Mononuclear cell (primary cell): ENCODE measurements around a stretch of chr15.

GRCh38 chr15:62067491-62068078, 808 bp downstream of the C2CD4A start:
- RRBS = 3% methylated on average over 25 of the region's 66 CpGs

GRCh38 chr15:62172705-62173730, 7.9 kb upstream of the C2CD4B start:
- RRBS = no CpG with 5 or more reads among the region's 11 CpGs

DNA sequence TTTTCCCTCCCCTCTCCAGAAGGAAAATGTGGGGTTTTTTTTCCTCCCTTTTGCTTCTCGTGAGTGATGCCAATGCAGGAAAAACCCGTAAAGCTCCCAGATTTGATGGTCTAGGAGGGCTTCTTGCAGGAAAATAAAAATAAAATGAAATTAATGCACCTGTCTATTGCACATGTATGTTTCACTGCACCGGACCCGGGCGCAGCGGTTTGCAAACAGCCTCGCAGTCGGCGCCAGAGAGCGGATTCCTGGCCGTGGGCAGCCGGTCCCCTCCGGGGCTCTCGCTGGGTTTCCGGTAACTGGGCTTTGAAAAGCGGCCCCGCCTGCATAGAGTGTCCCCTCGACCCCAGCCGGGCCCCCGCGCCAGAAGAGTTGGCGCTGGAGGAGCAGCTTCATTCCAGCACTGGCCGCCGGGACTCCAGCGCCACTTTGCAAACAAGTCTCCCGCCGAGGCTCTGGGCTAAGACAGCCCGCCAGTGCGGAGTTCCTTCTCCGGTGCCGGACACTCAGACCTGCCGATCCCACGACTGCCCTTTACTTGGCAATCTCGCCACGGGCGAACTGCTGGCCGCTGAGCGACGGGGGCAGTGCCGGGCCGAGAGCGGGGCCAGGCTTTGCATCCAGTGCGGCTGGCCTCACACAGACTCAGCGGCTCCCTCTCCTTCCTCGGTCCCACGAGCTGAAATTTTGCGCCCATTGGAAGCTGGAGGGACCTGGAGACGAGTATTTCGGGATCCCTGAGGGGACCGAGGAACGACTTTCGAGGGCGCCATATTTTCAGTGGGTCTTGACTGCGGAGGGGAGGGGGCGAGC, 613 bp downstream of the TLN2 start:
- RRBS = 2% methylated on average over 29 of the region's 55 CpGs

DNA sequence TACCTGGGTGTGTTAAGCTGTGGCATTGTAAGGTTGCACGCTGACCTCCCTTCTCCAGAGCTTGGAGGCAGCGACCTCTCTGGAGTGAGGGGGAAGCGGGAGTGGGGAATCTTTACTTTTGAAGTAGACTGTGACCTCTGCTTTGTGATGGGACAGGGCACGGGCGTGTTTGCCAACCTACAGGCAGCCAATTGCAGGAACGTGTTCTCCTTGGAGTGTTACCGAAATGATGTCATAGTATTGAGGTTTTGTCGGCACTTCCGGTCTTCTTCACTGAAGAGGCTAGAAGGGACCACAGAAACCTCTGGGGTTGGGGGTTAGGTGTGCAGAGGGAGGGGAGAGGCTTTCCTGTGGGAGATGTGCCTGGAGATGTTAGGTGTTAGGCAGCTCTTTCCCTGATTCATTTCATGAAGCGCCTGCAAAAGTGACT, 2.1 kb downstream of the TLN2 start:
- RRBS = no CpG with 5 or more reads among the region's 10 CpGs

DNA sequence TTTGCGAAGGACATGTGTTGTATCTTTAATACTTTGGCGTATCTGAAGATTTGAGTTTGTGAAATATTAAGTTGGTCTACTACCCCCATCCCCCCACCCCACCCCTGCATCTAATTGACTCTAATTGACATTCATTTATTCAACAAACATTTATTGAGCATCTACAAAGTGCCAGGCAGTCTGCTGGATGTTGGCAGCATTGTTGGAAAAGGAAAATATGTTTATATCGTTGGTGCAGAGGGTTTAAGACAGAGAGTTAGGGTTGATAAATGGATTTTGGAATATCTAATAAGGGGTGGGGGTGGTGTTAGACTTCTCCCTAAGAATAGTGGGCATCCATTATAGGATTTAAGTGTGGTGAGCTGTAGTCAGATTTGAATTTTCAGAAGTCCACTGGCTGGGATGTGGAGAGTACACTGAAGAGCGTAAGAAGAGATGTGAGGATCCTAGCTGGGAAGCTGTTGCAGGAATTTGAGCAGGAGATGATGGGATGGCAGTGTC, 217.7 kb downstream of the TLN2 start:
- RRBS = no CpG with 5 or more reads among the region's 4 CpGs

DNA sequence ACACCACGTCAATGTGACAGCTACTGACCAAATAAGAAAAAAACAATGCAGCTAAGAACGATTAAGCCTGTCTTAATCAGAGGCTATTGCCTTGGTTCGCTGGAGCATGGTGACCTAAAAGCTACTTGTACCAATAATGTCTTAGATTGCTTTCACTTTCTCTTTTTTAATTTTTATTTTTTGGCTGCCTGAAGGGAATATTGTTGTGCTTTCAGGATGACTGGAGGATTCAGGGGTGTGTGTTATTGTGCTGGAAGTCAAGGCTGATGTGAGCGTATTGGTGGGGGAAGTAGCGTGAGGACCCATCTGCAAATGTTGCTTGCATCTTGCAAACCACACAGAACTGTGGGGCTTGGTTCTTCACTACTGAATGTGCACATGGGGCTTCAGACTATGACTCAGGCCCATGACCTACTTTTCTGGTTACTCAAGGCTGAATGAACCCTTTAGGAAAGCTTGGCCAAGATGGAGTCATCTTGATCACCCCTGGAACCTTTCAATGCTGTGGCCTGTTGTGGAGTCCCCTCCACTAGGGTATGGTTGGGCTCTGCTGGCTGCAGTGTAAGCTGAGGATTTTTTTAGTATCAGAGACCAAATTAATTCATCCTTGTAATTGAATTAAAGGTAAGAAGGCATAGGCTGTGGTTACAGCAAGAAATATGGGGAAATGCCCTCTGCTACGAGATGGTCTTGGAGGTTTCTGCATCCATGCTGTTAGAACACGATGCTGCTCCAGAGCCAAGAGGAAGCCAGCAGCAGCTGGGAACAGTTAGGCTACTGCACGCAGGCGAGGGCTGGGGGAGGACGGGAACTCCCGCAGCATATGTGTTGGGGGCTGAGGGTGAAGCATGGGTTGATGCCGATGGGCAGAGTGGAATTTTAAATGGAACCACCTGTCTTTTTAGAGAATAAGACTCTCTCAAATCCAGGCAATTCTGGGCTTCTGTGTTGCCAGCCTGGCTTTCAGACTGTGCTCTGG, 234.8 kb downstream of the TLN2 start:
- RRBS = no CpG with 5 or more reads among the region's 12 CpGs

DNA sequence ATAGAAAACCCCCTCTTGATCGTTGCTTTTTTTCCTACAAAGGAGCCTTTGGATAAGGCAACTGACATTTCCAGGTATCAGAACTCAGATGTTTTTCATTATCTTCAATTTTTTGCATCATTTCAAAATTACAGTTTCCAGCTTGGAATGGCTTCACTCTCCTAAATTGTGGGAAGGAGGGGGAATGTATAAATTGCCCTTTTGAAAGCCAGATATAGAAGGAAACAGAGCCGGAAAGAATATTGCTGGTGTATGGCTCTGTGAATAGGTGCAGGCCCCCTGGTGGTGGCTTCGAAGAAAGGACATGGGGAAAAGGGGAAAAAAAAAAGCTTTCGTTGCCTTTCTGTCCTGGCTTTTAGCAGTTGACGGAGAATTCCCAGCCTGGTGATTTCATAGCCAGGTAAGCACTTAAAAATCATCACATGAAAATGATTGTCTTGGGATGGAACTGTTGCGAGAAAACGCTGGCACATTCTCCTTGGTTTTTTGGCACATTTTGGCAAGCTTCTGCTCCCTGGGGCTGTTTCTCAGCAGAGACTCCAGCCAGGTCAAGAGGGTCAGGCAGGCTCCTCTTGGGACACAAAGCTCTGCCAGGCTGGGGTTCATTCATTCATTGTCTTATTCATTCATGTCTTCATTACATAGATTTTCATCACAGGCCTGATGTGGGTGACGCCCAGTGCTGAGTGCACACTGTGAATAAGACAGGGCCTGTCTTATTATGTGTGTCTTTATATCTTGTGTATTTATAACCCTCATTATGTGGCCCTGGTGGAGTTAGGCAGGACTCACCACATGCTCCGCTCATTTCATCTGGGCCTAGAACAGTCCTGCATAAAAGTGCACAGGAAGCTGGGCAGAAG, 300.0 kb upstream of the TPM1 start:
- RRBS = no CpG with 5 or more reads among the region's 9 CpGs

GRCh38 chr15:62853222-62853758, 189.3 kb upstream of the TPM1 start:
- RRBS = no CpG with 5 or more reads among the region's 5 CpGs

GRCh38 chr15:62857367-62858083, 185.0 kb upstream of the TPM1 start:
- RRBS = no CpG with 5 or more reads among the region's 9 CpGs

DNA sequence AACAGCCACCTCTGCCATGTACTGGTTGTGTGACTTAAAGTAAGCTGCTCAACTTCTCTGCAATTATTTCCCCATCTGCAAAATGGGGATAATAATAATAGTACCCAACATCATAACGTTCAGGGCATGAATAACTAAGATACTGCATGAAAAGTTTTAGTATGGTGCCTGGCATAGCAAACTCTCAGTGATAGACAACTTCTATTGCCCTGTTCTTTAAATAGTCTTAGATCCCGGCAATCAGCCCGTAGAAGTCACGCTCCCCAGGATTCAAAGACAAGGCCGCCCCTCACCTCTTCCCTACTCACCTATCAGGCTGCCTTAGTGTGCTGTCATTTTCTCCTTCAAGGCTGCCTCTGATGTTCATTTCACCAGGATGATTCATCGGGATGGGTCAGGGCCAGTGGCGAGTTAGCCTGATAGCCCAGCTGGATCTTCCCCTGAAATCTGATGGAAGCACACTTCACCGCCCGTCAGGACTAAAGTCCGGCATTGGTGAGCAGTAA, 37.3 kb downstream of the TPM1 start:
- RRBS = no CpG with 5 or more reads among the region's 10 CpGs

- RRBS = no CpG with 5 or more reads among the region's 7 CpGs
These were observed 16.3 kb upstream of the LACTB start for GRCh38 chr15:63105387-63105767.

GRCh38 chr15:63357701-63358234, 23.9 kb downstream of the CA12 start:
- RRBS = 100% methylated on average over 1 of the region's 4 CpGs

DNA sequence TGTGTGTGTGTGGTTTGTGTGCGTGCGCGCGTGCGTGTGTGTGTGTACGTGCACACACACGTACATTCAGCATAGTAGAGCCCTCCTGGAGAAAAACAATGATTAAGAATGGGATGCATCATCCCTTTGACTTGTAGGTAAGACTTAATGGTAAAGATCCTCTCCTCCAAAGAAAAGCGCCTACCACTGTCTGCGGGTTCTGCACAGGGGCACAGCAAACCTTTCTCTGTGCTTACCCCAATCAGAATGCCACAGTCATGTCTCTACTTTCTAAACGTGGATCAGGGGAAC, 673 bp downstream of the CA12 start:
- RRBS = no CpG with 5 or more reads among the region's 10 CpGs

DNA sequence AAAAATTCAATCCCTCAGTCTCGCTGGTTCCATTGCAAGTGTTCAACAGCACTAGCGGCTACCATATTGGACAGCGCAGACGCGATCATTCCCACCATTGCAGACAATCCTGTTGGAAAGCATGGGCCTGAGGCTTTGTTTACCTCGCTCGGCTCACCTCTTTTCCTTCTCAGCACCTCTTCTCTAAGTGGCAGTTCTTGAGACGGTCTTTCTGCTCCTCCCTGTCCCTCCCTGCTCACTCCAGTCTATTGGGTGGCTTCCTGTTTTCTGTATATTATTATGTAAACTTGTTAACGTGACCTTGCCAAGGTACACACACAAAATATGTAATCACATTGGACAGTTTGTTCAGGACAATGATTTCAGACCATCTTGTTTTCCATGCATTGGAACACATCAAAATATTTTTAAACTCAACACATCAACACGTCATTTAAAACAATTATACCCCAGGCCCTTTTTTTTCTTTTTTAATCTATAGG, 21.9 kb upstream of the CA12 start:
- RRBS = no CpG with 5 or more reads among the region's 10 CpGs

GRCh38 chr15:63446015-63446623, 58.3 kb upstream of the USP3 start:
- RRBS = no CpG with 5 or more reads among the region's 7 CpGs

DNA sequence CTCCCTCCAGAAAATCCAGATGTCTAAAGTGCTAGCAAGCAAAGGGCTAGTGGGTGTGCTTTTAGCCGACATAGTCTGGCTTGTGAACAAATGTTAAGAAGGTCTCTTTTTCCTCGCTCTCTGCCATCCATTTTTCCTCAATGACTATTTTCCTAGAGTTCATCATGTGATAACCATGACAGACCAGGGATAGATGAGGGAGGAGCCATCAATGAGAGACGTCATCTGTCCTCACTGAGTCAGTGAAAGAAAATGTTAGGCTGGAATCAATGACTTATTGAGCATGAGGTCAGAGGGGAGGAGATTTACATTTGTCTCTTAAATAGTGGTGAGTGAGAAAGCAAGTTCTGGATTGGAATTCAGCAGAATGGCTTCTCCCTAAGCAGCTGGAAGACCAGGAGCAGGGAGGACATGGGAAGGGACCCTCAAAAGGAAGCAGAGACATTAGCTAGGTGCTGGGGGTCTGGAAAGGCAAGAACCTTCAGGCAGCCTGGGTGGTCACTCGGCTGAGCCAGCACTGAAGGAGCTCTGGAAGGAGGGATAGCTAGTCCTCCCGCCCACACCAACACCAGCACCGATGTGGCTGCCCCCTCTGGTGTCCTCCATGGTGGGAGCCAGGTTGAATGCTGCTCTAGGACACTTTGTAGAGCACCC, 28.1 kb upstream of the USP3 start:
- RRBS = no CpG with 5 or more reads among the region's 6 CpGs

GRCh38 chr15:63503663-63504432, 545 bp upstream of the USP3 start:
- RRBS = 1% methylated on average over 22 of the region's 52 CpGs

DNA sequence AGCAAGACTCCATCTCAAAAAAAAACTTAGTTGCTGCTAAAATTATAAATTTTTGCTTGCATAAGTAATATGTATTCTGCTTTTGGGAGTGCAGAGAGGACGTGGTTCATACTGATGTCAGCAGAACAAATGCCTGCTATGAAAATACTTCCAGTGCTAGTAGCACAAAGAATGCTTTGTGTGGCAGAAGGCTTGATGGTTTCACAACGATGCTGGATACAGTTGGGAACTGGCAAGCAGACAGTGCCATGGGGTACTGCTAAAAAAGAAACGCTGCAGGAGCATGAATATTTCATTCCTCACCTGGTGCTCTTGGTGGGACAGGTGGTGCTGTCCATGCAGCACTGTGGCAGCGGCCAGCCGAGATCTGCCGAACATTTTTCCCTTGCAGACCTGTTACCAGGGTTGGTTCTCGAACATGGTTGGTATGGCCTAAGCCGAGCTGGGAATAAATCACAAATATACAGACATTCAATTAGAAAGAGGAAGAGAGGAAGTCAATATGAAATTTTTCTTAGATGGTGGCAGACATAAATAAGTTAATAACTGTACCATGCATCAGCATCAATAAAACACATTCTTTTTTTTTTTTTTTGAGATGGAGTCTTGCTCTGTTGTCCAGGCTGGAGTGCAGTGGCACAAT, 31.3 kb downstream of the FBXL22 start:
- RRBS = no CpG with 5 or more reads among the region's 8 CpGs

DNA sequence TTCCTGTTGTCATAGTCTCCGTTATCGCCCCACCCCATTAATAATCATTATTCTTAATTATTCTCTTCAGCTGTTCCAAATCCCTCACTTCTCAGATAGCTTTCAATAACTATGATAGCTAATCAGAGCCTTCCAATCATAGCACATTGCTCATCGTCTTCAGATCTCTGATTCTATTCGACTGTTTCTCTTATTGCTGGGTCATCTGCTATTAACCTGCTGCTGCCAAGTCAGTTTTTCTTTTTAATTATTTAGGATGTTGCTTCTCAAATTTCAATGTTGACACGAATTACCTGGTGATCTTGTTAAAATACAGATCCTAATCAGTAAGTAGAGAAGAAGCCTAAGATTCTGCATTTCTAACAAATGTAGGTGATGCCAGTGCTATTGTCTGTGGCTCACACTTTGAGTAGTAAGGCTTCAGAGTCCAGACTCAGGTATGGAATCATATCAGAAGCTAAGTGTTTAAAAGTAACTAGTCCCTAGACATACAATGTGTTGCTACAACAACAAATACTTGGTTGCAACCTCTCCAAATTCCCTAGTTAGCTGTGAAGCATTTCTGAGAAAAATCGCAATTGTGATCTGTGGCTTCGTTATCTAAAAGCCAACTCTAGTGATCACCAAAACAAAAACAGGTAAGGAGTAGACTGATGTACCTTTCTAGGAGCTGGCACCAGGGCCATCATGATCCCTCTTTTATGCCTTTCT, 65.6 kb downstream of the HERC1 start:
- RRBS = no CpG with 5 or more reads among the region's 7 CpGs